AG04450 (cell line): Measurements from ENCODE around the genes AATF and HNF1B.

DNA sequence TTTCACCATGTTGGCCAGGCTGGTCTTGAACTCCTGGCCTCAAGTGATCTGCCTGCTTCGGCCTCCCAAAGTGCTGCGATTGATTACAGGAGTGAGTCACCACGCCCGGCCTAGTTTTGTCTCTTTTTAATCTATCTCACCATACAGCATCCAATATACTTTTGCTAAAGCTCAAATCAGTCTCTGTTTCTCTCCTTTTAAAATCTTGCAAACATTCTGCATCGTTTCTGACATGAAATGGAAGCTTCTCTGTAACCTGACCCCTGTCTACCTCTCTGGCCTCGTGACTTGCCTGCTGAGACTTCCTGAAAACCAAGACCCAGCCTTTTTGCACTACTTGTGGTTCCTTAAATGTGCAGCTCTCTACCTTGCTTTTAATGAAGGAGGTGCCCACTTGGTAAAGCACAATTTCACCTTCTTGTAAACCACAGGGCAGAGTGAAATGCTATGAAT lies 5.9 kb upstream of the CCL3L3 start:
- CAGE, long polyA plus RNA: no peak
- RRBS: no CpG with 5 or more reads among the region's 6 CpGs

- CAGE, long polyA plus RNA: no peak
- RRBS: no CpG with 5 or more reads among the region's 7 CpGs
These were observed 22.8 kb upstream of the DHRS11 start for GRCh38 chr17:36568962-36569236.

GRCh38 chr17:36570778-36571310 lies 20.8 kb upstream of the DHRS11 start:
- CAGE, long polyA plus RNA: no peak
- RRBS: no CpG with 5 or more reads among the region's 3 CpGs

- CAGE, long polyA plus RNA: no peak
- RRBS: no CpG with 5 or more reads among the region's 15 CpGs
These were observed 3.1 kb downstream of the DHRS11 start for GRCh38 chr17:36594481-36595382.

- CAGE, long polyA plus RNA: no peak
- RRBS: no CpG with 5 or more reads among the region's 13 CpGs
These were observed 126.4 kb downstream of the MRM1 start for GRCh38 chr17:36727654-36728274.

- CAGE, long polyA plus RNA: no peak
- RRBS: no CpG with 5 or more reads among the region's 17 CpGs
These were observed 9.2 kb upstream of the LHX1 start for GRCh38 chr17:36927977-36928585.

- CAGE, long polyA plus RNA: start-site peak on the plus strand at chr17:36948951-36949015, 306 and 207 reads in 2 replicates
- RRBS: no CpG with 5 or more reads among the region's 94 CpGs
These were observed at the start of gene AATF for GRCh38 chr17:36948690-36949659. TSS of gene AATF (plus strand) at chr17:36948954.

GRCh38 chr17:37082644-37083386 lies 134.1 kb downstream of the AATF start:
- CAGE, long polyA plus RNA: no peak
- RRBS: no CpG with 5 or more reads among the region's 11 CpGs

DNA sequence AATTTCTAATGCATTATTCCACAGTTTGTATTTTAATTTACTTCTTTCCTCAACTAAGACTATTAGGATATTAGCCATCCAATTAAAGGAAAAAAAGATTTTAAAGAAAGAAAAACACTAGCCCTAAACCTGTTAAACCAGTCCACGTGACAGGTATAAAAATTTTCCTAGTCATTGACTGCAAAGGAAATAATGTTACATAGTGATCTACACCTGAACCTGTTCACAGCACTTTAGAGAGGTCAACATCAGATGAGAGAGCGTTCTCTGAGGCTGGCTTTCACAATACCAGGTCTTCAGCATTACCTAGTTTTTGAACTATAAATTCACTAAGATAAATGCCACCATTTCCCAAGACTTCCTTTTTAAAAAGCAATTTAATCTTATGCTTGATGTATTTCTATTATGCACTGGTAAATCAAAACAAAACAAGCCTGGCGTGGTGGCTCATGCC lies 19.0 kb upstream of the C17orf78 start:
- CAGE, long polyA plus RNA: no peak
- RRBS: no CpG with 5 or more reads among the region's 3 CpGs

GRCh38 chr17:37358430-37358785 lies 17.4 kb upstream of the C17orf78 start:
- CAGE, long polyA plus RNA: no peak
- RRBS: no CpG with 5 or more reads among the region's 14 CpGs

DNA sequence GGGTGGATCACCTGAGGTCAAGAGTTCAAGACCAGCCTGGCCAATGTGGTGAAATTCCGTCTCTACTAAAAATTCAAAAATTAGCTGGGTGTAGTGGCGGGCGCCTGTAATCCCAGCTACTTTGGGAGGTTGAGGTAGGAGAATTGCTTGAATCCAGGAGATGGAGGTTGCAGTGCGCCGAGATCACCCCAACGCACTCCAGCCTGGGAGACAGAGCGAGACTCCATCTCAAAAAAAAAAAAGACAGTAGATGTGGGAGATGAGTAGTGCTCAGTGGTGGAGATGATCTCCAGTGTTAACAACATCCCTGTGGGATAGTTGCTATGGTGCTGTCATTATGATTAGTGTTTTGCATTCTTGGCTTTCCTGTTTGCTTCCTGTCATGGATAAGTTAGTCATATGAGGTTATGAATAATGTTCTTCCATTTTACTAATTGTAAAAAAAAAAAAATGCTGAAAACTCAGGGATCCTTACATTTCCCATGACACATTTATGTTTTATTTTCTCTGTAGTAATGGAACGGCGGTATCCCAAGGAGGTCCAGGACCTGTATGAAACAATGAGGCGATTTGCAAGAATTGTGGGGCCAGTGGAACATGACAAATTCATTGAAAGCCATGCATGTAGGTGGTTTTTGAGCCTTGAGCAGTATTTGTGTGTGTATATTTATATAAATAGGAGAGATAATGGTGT lies 24.6 kb upstream of the DUSP14 start:
- CAGE, long polyA plus RNA: no peak
- RRBS: no CpG with 5 or more reads among the region's 10 CpGs

GRCh38 chr17:37744998-37745151 lies at the start of gene HNF1B:
TSS of gene HNF1B (minus strand) at chr17:37745059.
- CAGE, long polyA plus RNA: no peak
- RRBS: no CpG with 5 or more reads among the region's 5 CpGs

DNA sequence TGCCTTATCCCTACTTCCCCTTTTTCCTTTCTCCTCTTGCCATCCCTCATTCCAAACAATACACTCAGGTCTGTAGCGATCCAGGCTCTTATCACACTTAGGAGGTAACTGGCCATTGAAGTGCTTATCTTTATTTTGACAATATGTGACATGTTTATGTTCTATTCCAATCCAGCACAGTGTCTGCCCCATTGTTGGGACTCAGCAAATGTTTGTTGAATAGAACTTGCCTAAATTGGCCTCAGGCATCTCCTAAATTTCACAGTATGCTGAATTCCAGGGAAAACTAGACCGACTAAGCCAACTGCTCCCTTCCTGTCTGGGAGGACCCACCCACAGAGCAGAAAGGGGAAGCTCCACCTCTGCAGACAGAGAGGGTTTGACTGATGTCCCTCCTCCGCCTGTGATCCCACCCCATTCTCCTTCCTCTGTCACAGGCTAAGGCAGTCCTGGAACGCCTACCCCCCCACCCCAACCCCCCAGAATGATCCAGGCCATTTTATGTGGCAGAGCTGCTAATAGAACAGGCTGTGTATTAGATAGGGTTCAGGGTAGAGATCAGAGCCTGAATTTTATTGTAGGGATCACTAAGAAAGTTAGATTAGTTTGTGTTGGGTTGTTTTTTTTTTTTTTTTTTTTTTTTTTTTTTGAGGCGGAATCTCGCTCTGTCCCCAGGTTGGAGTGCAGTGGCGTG lies 19.8 kb upstream of the MRPL45 start:
- CAGE, long polyA plus RNA: no peak
- RRBS: no CpG with 5 or more reads among the region's 7 CpGs

- CAGE, long polyA plus RNA: no peak
- RRBS: no CpG with 5 or more reads among the region's 6 CpGs
These were observed 24.9 kb upstream of the ARHGAP23 start for GRCh38 chr17:38403302-38403861.

GRCh38 chr17:38429530-38429788 lies 1.2 kb downstream of the ARHGAP23 start:
- CAGE, long polyA plus RNA: no peak
- RRBS: no CpG with 5 or more reads among the region's 3 CpGs

DNA sequence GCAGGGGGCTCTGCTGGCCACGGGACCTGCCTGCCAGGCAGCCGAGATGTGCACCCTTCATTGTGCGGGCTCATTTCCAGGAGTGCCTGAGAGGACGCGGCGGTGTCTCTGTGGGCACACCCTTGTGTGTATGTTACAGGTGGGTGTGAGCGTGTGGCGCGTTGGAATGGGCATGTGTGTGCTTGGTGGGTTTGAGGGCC lies 15.9 kb downstream of the ARHGAP23 start:
- CAGE, long polyA plus RNA: no peak
- RRBS: no CpG with 5 or more reads among the region's 9 CpGs

GRCh38 chr17:38455858-38456708 lies 27.8 kb downstream of the ARHGAP23 start:
- CAGE, long polyA plus RNA: no peak
- RRBS: no CpG with 5 or more reads among the region's 11 CpGs

DNA sequence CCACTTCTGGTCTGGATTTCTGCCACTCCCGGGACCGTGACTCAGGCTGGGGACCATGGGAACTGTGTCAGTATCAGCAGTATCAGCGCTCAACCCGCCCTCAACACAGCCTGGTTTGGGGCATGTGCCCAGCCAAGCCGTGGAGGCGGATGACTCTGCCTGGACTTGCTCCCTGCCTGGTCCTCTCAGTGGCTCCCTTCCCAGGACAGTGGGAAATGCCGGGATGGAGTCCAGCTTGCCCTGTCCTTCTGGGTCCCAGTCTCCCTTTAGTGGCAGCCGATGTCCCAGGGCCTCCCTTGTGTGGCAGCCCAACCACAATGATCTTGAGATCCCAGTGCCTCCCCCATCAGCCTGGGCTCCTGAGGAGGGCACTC lies 55.0 kb downstream of the SRCIN1 start:
- CAGE, long polyA plus RNA: no peak
- RRBS: no CpG with 5 or more reads among the region's 8 CpGs

DNA sequence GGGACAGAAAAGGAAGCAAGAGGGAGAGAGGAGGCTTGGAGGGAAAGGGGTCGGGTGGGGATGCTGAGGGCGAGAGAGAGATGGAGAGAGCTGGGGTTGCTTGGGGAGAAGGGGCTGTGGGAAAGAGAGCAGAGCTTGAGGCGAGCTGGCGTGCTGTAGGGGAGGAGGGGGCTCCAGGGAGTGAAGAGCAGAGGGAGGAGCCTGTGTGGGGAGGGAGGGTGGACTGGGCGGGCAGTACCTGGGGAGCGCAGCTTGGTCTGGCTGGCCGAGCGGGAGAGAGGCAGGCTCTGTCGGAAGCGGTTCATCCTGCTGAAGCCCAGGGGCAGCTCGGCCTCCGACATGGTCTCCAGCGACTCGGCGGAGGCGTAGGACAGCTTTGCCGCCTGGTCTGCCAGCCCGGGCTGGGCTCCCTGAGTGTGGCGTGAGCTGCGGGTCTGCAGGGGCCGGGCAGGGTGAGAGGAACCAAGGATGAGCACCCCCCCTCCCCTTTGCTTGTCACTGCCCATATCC lies 41.8 kb downstream of the SRCIN1 start:
- CAGE, long polyA plus RNA: no peak
- RRBS: no CpG with 5 or more reads among the region's 21 CpGs

DNA sequence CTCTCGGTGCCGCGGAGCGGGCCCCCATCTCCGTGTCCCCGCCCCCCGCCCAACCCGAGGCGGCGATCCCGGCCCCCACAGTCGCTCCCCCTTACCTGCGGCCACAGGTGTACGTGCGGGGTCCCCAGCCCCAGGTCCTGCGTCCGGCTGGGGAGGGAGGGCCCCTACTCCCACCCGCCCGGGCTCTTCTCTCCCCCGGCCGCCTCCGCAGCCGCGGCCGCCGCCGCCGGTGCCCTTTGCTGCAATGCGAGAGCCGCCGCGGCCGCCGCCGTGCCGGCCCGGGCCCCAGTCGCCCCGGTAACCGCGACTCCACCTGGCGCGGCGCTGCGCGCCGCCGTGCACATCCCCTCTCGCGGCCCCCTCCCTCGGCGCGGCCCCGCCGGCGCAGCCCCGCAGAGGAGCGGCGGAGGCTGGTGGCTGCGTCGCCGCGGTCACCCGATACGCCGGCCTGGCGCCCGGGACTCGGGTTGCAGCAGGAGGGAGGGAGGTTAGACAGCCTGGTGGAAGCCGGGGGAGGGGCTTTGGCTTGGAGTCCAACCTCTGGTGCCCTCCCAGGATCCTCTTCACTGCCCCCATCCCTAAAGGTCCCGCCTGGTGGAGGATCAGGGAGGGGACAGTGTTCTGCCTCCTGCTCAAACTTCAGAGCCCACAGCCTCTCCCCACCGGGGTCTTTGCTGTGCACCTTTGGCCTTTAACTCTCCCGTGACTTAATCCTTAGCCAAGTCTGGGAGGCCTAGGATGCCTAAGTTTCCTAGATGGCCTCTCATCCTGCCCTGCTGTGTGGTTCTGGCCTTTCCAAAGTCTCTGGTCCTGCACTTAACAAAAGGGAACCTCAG lies 33.0 kb downstream of the SRCIN1 start:
- CAGE, long polyA plus RNA: no peak
- RRBS: no CpG with 5 or more reads among the region's 73 CpGs